Hair follicle dermal papilla cell (primary cell): ENCODE measurements around a stretch of chr20.

- CAGE, long polyA plus RNA, result no peak
Measured at GRCh38 chr20:5543309-5543840, 67.4 kb downstream of the GPCPD1 start.

DNA sequence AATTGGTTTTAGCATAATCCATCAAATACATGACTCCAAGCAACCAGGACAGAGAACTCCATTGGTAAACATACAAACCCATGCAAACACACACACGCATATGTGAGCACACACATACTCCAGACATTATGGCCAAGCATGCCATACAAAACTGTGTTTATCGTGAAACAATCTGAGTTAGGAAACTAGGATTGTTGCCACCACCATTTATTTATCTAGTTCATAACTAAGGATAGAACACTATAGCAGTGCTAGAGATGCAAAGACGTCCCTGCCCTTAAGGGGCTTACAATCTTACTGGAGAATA lies 66.6 kb downstream of the GPCPD1 start:
- CAGE, long polyA plus RNA, result no peak

DNA sequence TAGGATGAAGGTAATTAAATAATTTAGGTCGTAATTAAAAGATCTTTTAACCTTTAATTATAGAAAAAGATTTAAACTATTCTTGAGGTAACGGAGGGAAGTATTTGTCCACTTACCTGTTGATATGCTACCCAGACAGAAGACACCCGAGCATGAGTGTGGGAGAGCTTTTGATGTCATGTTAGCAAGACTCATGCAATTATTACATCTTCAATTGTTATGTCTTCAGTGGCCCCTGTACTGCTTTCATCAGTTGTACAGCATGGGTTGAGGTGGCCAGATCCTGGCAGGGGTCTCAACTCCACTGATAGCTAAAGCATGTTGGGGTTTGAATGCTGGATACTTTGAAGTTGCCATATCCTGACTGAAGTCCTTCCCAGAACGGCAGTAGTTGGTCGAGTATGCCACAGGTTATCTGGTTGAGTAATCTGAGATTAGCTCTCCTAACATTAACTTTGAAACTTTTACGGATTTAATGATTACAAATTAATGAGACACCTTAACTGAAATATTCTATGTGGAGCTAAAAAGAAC lies 1.1 kb downstream of the CRLS1 start:
- CAGE, long polyA plus RNA, result no peak

- CAGE, long polyA plus RNA, result no peak
Measured at GRCh38 chr20:6009639-6010334, 3.9 kb downstream of the CRLS1 start.

GRCh38 chr20:6654812-6655374 lies 112.6 kb upstream of the BMP2 start:
- CAGE, long polyA plus RNA, result no peak

GRCh38 chr20:6703472-6704151 lies 63.9 kb upstream of the BMP2 start:
- CAGE, long polyA plus RNA, result no peak

GRCh38 chr20:6770441-6770900 lies 3.0 kb downstream of the BMP2 start:
- CAGE, long polyA plus RNA, result no peak

GRCh38 chr20:6770901-6771500 lies 3.5 kb downstream of the BMP2 start:
- CAGE, long polyA plus RNA, result no peak

- CAGE, long polyA plus RNA, result no peak
Measured at GRCh38 chr20:7736221-7736734, 204.0 kb downstream of the HAO1 start.

- CAGE, long polyA plus RNA, result no peak
Measured at GRCh38 chr20:7938093-7938710, 2.1 kb downstream of the HAO1 start.

- CAGE, long polyA plus RNA, result no peak
Measured at GRCh38 chr20:8000406-8001259, 18.9 kb downstream of the TMX4 start.

DNA sequence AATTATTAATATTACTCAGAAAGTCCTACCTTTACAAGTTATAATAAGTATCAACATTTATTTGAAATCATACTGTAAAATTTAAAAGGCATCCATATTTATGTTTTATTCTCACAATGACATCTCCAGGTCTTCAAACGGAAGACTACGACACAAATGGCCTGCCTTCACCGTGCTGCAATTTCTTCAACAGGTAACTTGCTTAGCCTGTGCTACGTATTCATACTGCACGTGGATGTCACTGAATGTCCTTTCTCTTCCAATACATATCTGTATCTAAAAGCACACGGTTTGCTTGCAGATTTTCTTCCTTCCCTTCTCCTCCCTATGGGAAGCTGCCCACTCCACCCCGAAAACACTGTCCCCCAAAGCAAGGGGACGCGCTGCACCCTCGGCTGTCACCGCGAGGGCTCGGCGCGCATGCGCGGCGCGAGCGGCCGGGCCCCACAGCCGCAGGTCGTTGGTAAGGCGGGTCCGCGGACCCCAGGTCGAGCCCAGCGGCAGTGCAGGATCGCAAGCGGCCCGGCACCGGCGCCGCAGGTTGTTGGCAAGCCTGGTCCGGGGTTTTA lies 713 bp downstream of the TMX4 start:
- CAGE, long polyA plus RNA, result no peak

DNA sequence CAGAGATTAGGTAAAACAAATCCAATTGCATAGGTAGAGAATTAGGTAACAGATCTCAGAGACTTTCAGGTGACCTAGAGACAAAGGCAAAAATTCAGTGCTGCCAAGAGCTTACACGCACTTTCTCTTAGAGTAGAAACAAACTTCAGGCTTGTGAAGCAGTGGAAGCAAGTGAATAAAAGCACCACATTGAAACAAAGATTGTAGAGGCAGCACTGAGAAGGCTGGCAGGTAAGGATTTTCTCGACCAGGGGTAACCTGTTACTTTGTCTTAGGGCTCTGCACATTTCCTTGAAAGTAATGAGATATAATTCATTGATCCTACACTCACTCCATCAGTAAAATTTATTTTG lies 35.8 kb upstream of the PLCB1 start:
- CAGE, long polyA plus RNA, result no peak

- CAGE, long polyA plus RNA, result no peak
Measured at GRCh38 chr20:8151241-8151891, 19.3 kb downstream of the PLCB1 start.

DNA sequence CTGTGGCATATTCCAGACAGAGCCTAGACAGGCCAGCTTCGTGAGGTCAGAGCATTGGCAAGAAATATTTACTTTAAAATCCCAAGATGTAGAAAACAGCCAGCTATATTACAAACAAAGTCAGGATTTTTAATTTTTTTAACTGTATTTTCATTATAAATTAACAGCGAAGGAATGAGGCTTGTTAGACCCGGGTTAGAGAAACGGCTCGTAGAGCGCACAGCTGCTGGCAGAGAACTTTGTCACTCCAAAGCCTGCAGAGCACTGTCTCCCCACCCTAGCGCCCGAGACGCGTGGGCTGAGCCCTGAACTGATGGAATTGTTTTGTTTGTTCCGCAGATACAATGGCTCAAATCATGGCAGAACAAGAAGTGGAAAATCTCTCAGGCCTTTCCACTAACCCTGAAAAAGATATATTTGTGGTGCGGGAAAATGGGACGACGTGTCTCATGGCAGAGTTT lies 754 bp downstream of the LAMP5 start:
- CAGE, long polyA plus RNA, result no peak

DNA sequence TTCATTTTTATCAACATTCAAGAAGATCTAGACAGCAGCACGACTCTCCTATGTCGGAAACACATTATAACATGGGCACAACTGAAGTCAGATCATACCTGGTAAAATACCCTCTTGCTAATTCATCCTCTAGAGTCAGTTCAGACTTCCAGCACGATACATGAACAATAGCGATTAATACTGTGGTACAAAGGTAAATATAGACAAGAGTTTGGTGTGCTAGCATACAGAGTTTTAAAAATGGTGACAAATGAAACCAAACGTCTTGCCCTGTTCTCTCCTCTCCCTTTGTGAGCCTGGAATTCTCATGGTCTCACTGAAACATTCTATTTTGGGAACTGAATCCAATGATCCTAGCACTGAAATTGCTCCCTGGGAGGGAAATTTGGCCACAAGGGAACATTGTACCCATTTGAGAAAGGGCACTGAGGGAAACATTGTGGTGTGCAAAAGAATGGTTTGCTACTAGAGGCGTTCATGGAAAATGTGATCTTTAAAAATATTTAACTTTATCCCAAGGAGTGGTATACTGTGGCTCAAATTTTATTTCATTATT lies 23.9 kb downstream of the LAMP5 start:
- CAGE, long polyA plus RNA, result no peak

- CAGE, long polyA plus RNA, result no peak
Measured at GRCh38 chr20:9985826-9986513, 48.8 kb upstream of the ANKEF1 start.

DNA sequence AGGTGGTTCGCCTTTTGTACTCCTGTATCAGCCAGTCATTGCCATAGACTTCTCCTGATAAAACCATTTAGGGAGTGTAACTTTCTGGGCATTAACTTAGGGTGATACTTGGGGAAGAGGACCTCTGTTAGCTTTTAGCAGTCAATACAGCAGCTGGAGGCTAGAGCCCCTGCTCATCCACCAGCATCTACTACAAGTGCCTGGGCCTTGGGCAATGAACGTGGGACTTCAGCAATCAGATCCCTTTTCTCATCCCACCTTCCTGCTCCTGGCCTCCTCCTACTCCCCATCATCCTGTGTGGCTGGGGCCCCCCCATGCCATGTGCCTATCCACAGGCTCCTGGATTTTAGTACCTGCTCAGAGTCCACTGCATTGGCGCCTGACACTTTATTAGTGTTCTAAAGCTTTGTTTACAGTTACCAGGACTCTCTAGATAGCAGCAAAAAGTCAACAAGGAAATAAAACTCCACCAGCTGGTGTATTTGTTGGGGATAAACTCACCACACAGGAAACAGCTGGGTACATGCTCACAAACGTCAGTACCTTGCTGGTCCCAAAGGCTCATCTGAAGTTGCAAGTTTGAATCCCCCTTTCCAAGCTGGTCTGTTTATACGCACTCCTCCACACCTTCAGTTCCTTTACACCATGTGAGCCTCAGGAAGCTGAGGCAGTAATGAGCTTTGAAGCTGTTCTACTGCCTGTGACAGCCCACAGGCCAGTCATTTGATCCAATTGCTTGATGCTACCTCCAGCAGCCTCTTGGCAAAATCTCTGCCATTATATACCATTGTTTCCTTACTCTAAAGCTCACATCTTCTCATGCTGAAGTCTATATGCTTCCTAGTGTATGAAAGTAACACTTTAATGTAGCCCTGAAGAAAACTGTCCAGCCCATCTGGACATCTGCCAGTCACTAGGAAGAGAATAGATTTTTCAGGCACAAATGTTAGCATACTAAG lies 76.4 kb downstream of the ANKEF1 start:
- CAGE, long polyA plus RNA, result no peak

GRCh38 chr20:10397709-10397908 lies 36.4 kb downstream of the MKKS start:
- CAGE, long polyA plus RNA, result no peak

- CAGE, long polyA plus RNA, result no peak
Measured at GRCh38 chr20:10428840-10429895, 4.9 kb downstream of the MKKS start.